Endometrial microvascular endothelial cells (primary cell): ENCODE results near the gene FSCB.

- RAMPAGE, long total RNA = no peak
Measured at GRCh38 chr14:37060801-37061185, 111.6 kb downstream of the SLC25A21 start.

- RAMPAGE, long total RNA = no peak
Measured at GRCh38 chr14:37566502-37567493, 28.3 kb downstream of the FOXA1 start.

DNA sequence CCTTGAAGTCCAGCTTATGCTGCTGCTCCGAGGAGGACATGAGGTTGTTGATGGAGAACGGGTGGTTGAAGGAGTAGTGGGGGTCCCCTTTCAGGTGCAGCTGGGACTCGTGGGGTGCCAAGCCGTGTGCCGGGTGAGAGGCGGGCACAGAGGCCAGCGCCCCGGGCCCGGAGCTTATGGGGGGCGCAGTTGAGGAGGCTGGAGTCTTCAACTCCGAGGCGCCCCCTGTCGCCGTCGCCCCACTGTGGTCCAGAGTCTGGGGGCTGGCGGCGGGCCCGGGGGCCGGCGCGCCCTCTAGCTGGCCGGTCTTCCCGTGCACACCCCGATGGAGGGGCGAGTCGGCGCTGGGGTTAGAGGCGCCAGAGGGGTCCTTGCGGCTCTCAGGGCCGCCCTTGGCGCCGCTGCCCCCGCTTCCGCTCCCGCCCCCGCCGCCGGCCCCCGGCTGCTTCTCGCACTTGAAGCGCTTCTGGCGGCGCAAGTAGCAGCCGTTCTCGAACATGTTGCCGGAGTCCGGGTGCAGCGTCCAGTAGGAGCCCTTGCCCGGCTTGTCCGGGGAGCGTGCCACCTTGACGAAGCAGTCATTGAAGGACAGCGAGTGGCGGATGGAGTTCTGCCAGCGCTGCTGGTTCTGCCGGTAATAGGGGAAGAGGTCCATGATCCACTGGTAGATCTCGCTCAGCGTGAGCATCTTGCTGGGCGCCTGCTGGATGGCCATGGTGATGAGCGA, 3.4 kb downstream of the FOXA1 start:
- RAMPAGE, long total RNA = no peak

DNA sequence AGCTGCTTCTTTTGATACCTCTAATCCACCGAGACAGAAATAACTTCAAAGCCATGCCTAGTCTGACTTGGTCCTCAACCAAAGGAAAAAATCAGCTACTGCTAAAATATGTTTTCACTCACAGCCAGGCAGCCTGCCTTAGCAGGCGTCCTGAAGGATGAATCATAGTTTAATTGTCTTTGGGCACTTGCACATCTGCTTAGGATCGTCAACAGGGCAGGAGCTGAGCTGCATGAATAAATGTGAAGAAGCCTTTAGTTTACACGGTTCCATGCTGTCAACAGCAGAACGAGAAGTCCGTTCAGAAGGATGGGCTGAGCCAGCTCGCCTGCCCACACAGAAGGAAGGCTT, 269.8 kb downstream of the TTC6 start:
- RAMPAGE, long total RNA = no peak

DNA sequence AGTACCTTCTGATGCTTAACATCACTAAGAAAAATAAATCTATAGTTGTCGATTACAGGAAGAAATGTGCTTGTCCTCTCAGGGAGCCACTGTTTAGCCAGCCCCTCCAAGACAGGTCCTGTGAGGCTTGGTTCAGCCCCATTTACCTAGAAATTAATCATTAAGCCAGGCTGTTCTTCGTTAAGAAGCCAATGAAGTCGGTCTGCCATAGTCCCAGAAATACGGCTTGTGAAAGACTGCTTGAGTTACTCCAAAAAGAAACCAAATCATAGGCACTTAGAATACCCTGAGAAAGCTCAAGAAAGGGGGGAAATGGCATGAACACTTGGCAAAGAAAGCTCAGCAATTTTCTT, 234.7 kb downstream of the SEC23A start:
- RAMPAGE, long total RNA = no peak

- RAMPAGE, long total RNA = no peak
Measured at GRCh38 chr14:39176467-39176699, 1.3 kb downstream of the PNN start.

- RAMPAGE, long total RNA = no peak
Measured at GRCh38 chr14:39177041-39177788, 2.2 kb downstream of the PNN start.

- RAMPAGE, long total RNA = no peak
Measured at GRCh38 chr14:39182921-39183924, 8.2 kb downstream of the PNN start.

- RAMPAGE, long total RNA = start-site peak on the plus strand at chr14:39267080-39267248, 15 and 18 reads in 2 replicates; start-site peak on the plus strand at chr14:39267345-39267396, 100 and 36 reads in 2 replicates
Measured at GRCh38 chr14:39266999-39268234, 33.7 kb downstream of the MIA2 start.

DNA sequence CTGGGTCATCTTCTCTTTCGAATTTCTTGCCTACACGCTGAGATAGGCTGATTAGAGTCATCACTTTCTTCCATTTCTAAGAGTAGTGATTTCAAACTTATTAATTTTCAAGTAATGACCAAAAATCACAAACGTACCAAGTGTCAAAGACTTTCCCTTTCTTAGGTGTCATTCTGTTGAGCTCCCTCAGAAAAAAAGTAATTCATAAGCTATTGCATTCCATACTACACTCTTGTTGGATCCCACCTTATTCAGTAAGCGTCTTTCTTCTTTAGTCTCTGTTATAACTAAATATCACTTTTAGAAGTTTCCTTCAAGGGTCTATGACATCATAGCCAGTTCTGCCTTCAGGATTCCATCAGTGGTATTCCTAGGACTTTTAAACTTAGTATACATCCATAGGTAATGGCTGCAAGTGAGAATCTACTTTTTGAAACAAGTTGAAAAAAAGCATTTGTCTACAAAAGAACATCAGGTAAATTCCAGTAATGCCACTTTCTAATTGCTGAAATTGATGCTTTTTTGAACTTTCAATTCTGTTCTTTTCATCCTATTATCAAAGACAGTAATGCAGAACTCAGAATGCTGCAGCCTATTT, at the start of gene FSCB:
Gene FSCB, minus strand, starts transcription at position 289 of the 598 bp plus-strand sequence.
- RAMPAGE, long total RNA = no peak

DNA sequence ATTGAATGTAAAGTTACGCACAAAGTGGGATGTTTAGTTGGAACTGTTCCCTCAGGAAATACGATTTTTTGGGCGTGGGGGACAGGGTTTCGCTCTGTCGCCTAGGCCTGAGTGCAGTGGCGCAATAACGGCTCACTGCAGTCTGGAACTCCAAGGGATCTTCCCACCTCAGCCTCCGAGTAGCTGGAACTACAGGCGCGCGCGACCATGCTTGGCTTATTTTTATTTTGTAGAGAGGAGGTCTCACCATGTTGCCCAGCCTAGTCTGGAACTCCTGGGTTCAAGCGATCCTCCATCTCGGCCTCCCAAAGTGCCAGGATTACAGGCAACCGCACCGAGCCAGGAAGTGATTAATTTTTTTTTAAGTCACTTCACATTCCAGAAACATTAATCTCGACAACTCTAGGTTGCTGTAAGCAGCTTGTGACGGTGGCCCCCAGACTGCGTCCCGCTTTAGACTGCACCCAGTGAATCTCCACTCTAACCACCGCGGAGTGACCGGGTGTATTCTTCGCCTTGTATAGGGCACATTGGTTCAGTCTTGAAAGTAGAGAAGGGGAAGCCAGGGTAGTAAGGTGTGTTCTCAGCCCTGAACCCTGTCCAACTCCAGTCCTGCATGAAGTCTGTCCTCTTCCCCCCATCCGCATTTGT, 846 bp upstream of the MIS18BP1 start:
- RAMPAGE, long total RNA = no peak

GRCh38 chr14:48274718-48275247, 599.4 kb upstream of the MDGA2 start:
- RAMPAGE, long total RNA = no peak

- RAMPAGE, long total RNA = no peak
Measured at GRCh38 chr14:48333694-48333893, 658.2 kb upstream of the MDGA2 start.

- RAMPAGE, long total RNA = no peak
Measured at GRCh38 chr14:49580165-49580651, 6.0 kb downstream of the RPS29 start.

DNA sequence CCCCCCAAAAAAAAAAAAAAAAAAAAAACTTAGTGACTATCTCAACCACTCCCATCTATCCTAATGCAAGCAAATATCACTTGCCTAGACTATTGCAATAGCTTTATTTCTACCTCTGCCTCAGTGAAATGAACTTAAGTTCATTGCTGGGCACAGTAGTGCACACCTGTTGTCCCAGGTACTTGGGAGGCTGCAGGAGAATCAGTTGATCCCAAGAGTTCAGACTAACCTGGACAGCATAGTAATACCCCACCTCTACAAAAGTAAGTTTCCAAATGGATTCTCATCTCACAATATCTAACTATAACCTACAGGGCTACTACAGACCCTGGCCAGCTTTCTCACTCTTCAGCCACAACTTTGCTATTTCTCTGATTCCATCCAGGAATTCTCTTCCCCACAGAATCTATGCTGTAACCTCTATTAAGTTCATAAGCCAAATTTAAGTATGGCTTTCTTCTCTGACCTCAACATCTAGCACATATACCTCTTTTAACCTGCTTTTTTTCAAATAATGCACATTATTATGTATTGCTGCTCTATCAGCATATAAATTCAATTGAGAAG, 4.1 kb downstream of the RPS29 start:
- RAMPAGE, long total RNA = no peak

DNA sequence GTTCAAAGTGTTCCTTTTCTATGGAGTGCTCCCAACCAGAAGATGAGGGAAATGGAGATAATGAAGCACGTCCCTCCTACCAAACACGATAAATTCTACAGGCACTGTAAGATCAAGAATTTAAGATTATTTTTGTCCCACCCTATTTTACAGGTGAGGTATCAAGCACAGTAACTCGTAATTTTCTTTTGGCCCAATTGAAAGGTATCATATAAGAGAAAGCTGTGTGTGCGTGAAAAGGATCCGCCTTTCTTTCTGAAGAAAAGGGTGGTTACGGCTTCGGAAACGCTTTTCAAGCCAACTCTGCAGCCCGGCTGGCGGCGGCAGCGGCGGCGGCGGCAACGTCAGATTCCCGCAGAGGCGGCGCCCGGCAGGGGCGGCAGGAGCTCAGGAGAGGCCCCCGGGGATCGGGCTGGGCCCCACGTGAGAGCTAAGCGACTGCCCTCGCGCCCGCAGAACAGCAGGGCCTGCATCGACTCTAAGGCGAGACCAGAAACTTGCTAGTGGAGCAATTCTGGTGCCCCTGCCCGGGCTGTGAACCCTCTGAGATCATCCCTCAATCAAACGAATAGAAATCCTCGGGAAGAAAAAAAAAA, 603 bp upstream of the KLHDC2 start:
- RAMPAGE, long total RNA = no peak

GRCh38 chr14:49777576-49778266, 9.8 kb downstream of the KLHDC2 start:
- RAMPAGE, long total RNA = no peak

DNA sequence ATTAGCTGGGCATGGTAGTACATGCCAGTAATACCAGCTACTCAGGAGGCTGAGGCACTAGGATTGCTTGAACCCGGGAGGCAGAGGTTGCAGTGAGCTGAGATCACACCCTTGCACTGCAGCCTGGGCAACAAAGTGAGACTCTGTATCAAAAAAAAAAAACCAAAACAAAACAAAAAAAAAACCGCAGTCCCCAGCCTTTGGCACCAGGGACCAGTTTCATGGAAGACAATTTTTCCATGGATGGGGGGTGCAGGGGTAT, 8.7 kb downstream of the NEMF start:
- RAMPAGE, long total RNA = no peak

DNA sequence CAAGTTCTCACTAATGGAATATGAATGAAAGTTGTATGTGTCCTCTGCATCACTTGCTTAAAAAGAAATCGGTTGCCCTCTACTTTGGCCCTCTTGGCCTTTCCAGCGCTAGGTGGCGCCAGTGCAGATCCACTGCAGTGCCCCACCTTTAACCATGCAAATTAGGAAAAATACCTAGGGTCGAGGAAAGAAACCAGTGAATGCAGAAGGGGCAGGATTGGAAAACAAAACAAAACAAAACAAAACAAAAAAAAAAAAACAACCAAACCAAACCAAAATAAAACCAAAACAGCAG, 12.8 kb upstream of the NEMF start:
- RAMPAGE, long total RNA = no peak

- RAMPAGE, long total RNA = no peak
Measured at GRCh38 chr14:49869954-49870467, 17.4 kb upstream of the NEMF start.